Temporal lobe (tissue), 2 donors: ENCODE results near the genes TGFBR3 and TMED5.

- RAMPAGE, long total RNA: no peak
These were observed at the start of gene TGFBR3 for GRCh38 chr1:91885804-91886620. Gene TGFBR3 (minus strand): TSS chr1:91886151.

DNA sequence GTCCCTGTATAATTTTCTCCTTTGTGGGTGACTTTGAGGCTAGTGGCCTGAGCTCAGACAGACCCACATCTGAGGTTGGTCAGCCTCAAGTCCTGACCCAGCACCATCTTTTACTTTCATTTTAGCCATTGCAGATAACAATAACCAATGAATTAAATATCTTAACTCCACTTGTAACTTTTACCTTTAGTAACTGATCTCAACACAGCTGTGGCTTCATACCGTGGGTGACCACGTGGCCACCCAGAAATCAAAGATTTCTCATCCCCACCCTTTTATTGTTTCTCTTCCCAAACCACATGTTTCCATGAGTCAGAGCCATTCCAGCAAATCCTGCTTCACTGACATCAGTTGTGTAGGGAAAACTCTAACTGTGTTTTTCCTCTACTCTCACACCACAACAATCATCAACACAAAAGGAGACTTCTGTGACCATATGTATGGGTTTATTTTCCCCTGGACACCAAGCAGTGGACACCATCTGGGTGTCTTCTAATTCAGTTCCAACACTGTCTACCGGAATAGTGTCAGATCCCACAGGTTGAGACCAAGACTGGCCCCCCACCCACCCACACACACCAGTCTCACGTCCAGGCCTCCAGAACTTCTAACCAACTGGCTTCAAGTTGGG is 25.0 kb upstream of the BRDT start:
- RAMPAGE, long total RNA: no peak

DNA sequence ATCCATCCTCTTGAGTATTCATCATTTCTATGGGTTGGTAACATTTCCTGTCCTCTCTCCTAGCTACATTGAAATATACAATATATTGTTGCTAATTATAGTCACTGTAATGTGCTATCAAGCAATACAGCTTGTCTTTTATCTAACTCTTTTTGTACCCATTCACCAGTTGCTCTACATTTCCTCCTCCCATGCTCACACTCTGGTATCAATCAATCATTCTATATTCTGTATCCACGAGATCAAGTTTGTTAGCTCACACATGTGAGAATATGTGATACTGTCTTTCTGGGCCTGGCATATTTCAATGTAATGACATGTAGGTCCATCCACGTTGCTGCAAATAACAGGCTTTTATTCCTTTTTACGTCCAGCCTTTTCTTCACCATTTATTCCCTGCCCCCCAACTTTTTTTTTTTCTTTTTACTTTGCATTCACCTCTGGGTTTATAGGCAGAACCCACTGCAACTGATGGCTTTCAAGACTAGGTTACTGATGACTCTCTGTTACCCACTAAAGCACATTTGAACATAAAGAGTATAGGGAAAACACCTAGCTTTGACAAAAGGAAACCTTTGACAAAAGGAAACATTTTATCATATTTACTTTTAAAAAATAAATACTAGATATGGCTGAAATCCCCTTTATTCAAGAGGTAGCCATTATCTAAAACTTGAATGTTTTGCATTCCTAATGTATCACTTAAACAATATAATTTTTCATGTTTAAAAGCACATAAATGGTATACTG is 32.1 kb downstream of the C1orf146 start:
- RAMPAGE, long total RNA: no peak

DNA sequence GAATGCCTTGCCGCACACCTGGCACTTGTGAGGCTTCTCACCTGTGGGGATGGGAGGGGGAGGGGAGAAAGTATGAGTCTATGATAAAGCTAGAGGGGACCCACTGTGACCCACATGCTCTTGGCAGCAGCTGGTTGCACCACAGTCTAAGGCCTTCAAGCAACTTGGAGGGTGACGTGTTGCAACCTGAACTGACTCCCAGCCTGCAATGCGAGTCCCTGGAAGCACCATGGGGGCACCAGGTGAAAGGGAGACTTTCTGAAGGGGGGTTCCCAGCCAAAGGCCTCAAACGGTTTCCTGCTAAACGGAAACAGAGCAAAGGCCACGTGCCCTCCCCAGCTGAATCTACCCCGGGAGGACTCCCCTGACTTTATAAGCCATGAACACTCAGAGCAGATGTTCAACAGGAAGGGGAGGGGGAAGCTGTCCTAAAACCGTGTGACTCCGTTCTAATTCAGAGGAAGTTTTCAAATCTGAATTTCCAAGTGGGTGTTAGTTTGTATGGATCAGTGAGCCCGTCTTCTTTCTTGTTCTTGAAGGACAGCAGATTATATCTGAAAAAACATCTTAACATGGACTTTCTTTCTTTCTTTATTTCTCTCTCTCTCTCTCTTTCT is 10.4 kb downstream of the GFI1 start:
- RAMPAGE, long total RNA: no peak

- RAMPAGE, long total RNA: no peak
These were observed 112.6 kb downstream of the EVI5 start for GRCh38 chr1:92672225-92672851.

- RAMPAGE, long total RNA: no peak
These were observed 9.9 kb downstream of the RPL5 start for GRCh38 chr1:92841428-92842357.

- RAMPAGE, long total RNA: no peak
These were observed 11.9 kb downstream of the RPL5 start for GRCh38 chr1:92843275-92844558.

DNA sequence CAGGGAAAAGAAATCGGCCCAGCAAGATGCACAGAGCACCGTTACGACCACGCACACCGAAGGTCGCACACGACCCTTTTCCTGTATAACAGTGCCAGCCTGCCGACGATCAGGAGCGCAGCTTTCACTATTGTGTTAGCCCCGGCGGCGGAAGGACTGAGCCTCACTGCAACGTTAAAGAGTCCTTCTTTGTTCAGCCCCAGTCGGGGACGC is 214 bp upstream of the MTF2 start:
- RAMPAGE, long total RNA: no peak

DNA sequence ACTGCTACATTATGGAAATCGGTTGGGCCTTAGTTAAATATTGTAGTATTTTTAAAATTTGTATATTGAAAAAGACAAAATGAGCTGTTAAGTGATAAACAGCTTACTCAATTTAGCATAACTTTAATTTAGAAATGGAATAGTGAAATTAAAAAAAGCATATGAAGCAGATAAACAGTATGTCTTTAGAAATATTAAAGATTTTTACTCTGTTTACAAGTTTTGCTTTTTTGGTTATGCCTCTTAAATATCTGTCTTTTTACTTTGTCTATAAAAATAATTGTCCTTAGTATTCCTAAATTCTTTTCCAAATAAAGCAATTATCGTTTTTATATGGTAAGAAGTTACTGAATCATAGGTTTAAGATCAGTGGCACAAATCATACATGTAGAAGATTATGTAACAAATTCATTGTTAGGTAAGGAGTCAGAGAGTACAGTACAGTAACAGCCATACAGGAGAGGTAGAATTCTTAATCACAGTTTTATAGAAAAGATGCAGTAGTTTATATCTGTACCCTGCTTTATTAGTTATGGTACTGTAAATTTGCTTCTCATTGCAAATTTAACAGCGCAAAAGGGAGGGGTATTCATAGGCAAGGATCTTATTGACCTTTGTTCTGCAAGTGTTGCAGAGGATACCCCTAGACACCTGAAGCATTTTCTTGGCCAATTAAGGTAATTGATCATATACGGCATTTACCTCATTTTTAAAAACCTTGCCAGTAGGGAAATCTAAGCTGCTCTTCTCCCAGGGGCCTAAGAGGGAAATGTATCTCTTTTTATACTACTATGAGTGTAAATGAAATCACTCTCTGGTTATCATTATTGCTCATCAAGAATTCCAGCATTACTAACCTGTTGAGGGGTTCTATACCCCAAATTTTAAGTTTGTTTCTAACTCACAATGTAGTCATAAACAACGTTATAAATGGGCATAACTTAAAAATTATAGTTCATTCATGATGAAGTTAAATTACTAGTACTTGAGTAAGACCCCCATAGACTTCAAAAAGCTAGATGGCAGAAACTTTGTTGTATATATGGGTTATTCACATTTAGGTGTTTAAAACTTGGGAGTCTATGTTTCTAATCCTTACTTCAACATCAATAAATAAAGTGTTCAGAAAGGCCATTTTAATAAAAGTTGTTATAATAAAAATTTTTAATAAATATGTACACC is 27.6 kb downstream of the TMED5 start:
- RAMPAGE, long total RNA: no peak

GRCh38 chr1:93179461-93180589 is at the start of gene TMED5:
Gene TMED5 (minus strand): TSS chr1:93180413.
- RAMPAGE, long total RNA: start-site peak on the minus strand at chr1:93180388-93180490, 1,311 and 183 reads in 2 replicates

- RAMPAGE, long total RNA: no peak
These were observed 68.3 kb upstream of the DR1 start for GRCh38 chr1:93277468-93277667.

- RAMPAGE, long total RNA: no peak
These were observed 1.7 kb downstream of the DR1 start for GRCh38 chr1:93347352-93347843.

GRCh38 chr1:93447537-93447807 is 446 bp upstream of the FNBP1L start:
- RAMPAGE, long total RNA: no peak

- RAMPAGE, long total RNA: no peak
These were observed 99.4 kb downstream of the BCAR3 start for GRCh38 chr1:93581981-93582825.

- RAMPAGE, long total RNA: no peak
These were observed 81.0 kb downstream of the BCAR3 start for GRCh38 chr1:93600510-93601228.

DNA sequence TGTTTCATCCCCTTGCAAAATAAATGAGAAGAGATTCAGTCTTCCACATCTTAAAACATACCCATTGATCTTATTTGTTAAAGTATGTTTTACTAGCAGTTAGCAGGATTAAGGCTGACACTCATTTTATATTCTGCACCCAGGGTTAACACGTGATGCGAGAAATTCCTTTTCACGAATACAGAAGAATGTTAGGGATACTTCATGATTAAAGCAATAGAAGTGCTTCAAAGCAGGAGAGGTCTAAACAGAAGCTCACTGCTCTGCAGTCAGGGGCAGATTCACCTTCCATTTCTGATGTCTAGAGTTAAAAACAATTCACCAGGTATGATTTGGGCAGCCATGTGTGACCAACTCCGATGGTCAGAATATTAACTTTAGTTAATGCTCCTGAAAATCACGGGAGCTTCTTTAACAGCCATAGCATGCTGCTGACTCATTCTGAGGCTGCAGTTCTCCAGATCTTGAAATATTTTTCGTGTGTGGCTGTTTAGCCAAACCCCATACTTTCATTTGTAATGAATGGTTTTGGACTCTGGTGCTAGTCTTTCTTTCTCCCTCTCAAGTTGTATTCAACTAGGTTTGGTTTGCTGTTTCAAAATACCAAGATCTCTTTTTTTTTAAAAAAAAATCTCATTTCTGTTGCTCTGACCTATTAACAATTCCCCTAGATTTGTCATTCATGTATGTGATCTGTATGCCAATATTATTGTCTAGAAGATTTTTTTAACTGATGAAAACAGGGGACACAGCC is 19.6 kb downstream of the BCAR3 start:
- RAMPAGE, long total RNA: no peak

GRCh38 chr1:93662654-93663473 is 18.8 kb downstream of the BCAR3 start:
- RAMPAGE, long total RNA: no peak

DNA sequence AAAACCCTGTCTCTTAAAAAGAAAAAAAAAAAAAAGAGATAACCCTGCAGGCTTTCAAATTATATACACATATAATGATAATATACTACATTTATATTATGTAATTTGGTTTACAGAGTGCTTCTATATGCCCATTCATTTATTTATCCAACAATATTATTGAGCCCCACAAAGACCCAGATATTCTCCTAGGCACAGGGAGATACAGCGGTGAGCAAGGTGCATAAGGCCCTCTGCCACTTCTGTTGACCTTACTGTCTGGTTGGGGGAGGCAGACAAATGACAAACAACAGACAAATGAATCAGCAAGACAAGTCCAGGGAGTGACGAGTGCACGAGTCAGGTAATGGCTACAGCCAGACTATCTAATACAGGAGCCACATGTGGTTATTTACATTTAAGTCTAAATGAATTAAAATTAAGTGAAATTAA is 21.9 kb upstream of the BCAR3 start:
- RAMPAGE, long total RNA: no peak

GRCh38 chr1:93905630-93906260 is 3.5 kb downstream of the GCLM start:
- RAMPAGE, long total RNA: no peak

GRCh38 chr1:93965720-93966299 is 56.6 kb upstream of the GCLM start:
- RAMPAGE, long total RNA: no peak